Fibroblast of villous mesenchyme (primary cell): ENCODE measurements around a stretch of chr21.

DNA sequence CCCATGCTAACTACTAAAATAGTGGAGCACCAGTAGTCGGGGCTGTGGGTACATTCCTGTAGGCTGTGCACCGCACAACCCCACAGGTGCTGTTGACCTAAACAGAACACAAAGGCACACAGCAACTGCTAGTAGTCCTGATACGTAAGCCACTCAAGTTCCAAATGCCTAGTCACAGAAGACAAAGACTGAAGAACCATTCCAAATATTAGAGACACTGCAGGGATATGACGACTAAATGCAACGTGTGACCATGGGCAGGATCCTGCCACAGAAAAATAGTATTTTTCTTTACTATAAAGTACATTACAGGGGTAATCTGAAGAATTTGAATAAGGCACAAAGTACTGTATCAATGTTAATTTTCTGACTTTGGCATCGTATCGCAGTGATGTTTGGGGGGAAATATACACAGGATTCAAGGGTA lies 36.4 kb downstream of the TMEM50B start:
- CAGE, long polyA plus RNA = no peak

- CAGE, long polyA plus RNA = no peak
These were observed 239 bp downstream of the GART start for GRCh38 chr21:33541803-33541953.

DNA sequence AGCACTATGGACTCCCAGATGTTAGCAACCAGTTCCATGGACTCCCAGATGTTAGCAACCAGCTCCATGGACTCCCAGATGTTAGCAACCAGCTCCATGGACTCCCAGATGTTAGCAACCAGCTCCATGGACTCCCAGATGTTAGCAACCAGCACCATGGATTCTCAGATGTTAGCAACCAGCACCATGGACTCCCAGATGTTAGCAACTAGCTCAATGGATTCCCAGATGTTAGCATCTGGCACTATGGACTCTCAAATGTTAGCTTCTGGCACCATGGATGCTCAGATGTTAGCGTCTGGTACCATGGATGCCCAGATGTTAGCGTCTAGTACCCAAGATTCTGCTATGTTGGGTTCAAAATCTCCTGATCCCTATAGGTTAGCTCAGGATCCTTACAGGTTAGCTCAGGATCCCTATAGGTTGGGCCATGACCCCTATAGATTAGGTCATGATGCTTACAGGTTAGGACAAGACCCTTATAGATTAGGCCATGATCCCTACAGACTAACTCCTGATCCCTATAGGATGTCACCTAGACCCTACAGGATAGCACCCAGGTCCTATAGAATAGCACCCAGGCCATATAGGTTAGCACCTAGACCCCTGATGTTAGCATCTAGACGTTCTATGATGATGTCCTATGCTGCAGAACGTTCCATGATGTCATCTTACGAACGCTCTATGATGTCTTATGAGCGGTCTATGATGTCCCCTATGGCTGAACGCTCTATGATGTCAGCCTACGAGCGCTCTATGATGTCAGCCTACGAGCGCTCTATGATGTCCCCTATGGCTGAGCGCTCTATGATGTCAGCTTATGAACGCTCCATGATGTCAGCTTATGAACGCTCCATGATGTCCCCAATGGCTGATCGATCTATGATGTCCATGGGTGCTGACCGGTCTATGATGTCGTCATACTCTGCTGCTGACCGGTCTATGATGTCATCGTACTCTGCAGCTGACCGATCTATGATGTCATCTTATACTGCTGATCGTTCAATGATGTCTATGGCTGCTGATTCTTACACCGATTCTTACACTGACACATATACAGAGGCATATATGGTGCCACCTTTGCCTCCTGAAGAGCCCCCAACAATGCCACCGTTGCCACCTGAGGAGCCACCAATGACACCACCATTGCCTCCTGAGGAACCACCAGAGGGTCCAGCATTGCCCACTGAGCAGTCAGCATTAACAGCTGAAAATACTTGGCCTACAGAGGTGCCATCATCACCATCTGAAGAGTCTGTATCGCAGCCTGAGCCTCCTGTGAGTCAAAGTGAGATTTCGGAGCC lies 9.2 kb downstream of the SON start:
- CAGE, long polyA plus RNA = no peak

DNA sequence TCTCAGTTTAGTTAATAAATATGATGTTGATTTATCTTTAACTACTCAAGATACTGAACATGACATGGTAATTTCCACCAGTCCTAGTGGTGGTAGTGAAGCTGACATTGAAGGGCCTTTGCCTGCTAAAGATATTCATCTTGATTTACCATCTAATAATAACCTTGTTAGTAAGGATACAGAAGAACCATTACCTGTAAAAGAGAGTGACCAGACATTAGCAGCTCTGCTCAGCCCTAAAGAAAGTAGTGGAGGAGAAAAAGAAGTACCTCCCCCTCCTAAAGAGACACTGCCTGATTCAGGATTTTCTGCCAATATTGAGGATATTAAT lies 11.2 kb downstream of the SON start:
- CAGE, long polyA plus RNA = no peak

- CAGE, long polyA plus RNA = no peak
These were observed 118.4 kb downstream of the ATP5PO start for GRCh38 chr21:33797107-33797655.

DNA sequence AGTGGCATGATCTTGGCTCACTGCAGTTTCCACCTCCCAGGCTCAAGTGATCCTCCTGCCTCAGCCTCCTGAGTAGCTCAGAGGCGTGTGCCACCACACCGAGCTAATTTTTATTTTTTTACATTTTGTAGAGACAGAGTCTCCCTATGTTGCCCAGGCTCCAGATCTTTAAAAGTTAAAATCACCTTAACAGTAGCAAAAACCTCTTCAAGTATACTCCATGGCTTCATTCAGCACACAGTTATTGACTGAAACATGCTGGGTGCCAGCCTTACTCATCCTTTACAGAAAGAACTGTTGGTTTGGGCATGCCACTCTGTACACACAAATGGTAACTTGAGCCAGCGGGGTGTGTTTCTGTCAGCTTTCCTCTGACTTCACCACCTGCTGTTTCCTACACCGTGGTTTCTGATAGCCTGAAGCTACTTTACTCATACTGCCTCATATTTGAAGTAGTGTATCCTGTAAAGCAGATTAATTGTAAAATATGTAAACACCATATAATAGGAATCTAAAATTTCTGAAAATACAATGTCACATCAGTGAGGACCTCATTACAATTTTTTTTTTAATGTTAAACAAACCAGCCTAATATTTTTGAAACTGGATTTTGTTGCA lies 114.0 kb downstream of the ATP5PO start:
- CAGE, long polyA plus RNA = no peak

DNA sequence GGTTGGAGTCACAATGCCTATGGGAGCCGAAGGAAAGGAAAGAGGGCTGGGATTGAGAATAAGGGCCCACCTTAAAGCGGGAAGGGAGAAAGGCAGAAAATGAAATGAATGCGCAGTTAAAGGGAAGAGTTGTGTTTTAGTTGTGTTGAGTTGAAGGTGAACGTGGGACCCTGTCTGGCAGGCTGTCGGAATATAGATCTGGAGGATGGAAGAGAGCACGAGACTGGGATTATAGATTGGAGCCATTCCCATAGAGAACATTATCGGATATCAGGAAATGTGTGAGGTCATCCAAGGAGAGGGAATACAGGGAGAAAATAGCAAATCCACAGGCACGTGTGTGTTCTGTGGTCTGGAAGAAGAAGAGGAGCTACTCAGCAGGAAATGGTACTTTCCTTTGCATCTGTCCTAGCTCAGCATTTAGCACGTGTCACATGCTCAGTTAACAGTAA lies 100.7 kb downstream of the ATP5PO start:
- CAGE, long polyA plus RNA = no peak

- CAGE, long polyA plus RNA = no peak
These were observed 1.4 kb downstream of the ATP5PO start for GRCh38 chr21:33914132-33914688.

DNA sequence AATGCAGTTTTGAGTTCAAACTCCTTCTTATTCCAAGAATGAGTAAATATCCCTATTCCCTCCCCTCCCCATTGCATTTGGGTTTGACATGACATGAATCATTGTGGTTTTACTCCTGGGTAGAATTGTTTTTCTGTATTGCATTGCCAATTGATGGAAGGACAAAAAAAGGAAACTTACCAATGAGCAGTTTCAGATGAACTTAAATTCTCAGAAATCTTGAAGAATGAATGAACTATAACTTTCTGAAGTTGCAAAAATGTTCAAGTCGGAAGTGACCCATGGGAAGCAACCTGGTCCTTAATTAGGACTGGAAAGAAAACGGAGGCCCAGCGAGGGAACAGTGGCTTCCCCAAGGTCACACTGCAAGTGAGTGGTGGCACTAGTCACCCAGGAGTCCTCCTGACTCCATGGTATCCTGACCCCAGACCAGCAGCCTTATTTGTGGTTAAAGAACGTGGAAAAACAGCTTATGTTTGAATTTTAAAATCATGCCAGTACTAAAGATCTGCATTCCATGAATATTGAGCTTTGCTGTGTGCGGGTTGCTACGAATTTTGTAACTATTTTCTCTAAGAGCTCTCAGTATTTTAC lies 61.3 kb upstream of the ATP5PO start:
- CAGE, long polyA plus RNA = no peak

- CAGE, long polyA plus RNA = no peak
These were observed 68.9 kb downstream of the MRPS6 start for GRCh38 chr21:34142131-34142878.

DNA sequence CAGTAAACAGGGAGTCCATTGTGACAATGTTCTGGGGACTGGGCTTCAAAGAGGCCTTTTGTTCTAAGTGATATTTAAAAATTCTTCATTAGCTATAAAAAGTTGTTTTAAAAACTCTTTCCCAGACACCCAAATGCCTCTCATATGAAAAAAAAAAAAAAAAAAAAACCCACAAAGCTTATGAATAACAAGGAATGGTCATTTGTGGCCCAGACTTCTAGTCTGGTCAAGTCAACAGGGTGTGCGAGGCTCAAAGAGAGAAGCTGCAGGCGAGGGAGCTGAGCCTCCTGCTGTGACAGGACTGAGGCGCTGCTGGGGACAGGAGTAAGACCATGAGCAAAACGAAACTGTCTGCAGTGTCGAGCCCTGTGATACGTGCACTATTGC lies 30.5 kb upstream of the KCNE2 start:
- CAGE, long polyA plus RNA = no peak

DNA sequence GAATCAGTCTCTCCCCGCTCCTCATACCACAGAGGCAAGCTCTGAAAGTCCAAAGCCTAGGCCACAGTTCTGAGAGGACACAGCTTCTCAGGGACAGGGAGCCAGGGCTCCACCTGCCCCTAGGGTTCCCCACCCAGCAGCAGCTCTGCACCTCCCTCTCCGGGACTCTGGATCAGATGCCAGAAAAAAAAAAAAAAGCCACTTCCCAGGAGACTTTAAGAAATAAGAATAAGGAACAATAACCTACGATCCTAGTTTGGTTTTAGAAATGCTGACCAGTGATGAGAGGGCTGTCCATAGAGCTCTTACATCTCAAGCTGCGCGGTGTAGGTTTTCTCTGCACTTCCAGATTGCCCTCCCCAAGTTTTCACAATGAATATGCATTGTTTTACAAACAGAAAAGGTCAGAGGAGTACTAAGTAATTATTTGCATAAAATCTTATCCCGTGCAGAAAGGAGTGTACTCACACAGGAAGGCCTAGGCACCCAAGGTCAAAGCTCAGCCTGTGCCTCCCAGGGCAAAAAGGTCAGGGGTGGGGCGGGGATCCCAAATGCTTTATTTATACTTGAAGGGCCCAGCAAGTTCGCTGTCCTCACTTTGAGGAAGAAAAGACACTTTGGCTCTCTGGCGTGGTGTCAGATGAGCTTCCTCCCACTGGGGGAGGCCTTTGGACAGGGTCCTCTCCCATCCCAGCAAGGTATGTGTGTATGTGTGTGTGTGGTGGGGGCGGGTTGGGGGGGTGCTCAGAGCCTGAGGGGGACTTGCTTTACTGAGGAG lies 10.2 kb upstream of the KCNE1 start:
- CAGE, long polyA plus RNA = no peak

GRCh38 chr21:34531414-34531777 lies 19.4 kb upstream of the KCNE1 start:
- CAGE, long polyA plus RNA = no peak

GRCh38 chr21:34792073-34792676 lies 123.4 kb downstream of the CLIC6 start:
- CAGE, long polyA plus RNA = no peak

DNA sequence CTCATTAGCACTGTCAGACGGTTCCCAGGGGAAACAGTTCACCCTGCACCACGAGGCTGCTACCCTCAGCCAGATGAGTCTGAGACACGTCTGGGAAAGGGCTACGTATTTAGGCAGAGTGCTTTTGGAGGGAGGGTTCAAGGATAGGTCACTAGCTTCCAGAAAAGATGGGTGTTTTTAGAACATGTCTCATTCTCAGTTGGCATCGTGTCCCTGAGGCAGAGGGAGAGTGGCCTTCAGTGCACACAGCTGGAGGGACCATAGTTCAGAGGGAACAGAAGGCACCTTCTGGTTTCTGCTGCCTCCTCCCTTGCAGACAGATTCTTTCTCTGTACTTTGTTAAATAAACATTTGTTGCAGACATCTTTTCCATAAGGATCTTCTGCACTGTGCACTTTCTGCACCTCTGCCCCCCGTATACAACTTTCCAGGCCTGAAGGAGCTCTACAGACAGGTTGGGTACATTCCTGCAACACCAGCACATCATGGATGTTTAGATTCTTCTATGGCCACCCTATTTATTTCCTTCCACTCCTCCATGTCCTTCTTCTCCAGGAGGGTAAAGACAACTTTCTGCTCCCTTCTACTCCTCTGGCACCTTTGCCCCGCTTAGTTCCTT lies 140.0 kb downstream of the CLIC6 start:
- CAGE, long polyA plus RNA = no peak

- CAGE, long polyA plus RNA = no peak
These were observed 156.0 kb downstream of the CLIC6 start for GRCh38 chr21:34824757-34825279.

GRCh38 chr21:34846133-34847195 lies 177.7 kb downstream of the CLIC6 start:
- CAGE, long polyA plus RNA = no peak

- CAGE, long polyA plus RNA = no peak
These were observed 185.1 kb downstream of the RUNX1 start for GRCh38 chr21:34863757-34864620.

DNA sequence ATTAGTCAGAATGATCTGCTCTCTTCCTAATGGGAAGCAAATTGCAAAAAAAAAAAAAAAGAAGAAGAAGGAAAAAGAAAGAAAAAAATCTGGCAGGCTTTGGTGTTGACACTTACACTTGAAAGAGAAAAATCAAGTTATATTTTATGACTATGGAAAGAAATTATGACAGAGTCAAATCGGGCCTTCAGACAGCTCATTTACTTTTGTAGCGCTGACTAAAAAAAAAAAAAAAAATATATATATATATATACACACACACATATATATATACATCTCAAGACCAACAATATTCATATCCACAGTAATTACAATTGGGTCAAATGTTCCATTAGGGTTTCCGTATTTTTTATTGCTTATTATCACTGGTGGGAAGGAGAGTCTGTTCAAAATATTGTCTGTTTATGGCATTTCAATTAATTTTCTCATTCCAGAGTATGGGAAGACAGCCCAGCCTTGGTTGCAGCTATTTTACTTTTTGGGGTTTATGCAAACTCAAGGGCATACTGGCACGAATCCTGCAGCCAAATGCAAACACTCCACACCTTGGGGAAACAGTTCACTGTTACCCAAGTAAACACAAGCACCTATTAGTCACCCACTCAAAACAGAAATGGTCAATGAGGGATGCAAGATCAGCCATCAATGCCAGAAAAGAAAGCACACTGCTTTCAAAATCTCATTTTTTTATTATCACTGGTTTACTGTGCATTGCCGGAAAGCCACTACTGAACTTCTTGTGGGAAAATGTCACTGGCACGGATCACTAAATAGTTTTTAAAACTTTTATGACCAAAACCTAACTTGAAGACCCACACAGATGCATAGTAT lies 170.8 kb downstream of the RUNX1 start:
- CAGE, long polyA plus RNA = no peak

GRCh38 chr21:34892196-34892550 lies 156.9 kb downstream of the RUNX1 start:
- CAGE, long polyA plus RNA = no peak